OCI-LY7 (cell line): ENCODE results near the genes SEC14L3, DUSP18 and INPP5J.

DNA sequence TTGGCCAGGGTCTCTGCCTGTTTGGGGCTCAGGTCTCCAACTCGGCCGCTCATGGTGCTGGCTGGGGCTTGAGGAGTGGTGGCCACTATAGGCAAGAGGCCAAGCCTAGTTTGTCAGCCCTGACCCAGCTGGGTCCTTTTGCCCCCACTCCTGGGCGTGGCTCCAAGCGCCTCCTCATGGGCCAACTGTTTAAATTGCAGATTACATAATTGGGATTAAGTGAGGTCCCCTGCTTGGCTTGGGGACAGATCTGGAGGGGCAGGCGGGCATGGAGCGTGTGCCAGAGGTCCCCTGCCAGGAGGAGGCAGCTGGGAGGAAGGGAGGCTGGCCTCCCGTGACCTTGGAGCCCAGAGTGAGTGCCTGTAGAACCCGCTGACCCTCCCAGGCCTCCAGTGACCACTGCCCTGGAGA is at the start of gene SEC14L3:
Gene SEC14L3, minus strand, starts transcription at position 112 of the 411 bp plus-strand sequence.
- PRO-cap, result no peak
- RAMPAGE, long total RNA, result no peak

DNA sequence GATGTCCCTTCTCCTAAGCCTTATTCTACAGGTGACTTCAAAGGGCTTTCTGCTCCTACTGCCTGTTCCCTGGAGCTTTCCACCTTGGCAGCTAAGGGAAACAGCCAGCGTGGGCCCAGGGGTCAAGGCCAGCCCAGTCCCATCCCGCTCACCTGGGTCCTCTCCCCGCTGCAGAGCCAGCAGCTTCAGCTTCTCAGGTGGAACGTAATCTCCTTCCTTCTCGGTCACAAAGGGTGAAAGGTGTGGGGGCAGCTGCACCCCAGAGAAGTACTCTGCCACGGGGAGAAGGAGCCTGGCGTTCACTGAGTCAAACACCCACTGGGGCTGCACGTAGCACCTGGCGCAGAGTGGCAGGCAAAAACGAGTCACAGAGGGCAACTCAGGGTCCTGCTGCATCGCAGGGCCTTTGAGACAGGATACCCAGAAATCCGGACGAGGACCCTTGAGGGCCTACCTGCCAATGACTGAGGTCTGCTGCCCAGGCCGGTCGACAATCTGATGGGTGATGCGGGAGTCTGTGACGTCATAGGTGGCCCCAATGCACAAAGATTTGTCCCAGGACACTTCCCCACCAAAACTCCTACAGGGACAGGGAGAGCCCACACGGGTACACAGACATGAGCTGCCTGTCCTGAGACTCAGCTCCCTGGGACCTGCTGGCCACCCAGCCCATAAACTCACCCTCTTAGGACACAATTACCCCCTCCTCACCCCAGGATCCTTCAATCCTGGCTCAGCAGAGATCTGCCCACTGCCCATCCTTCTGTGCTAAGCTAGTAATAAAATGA is 5.3 kb upstream of the GAL3ST1 start:
- PRO-cap, result no peak
- RAMPAGE, long total RNA, result no peak

GRCh38 chr22:30667554-30668399 is at the start of gene DUSP18:
DUSP18 (minus strand) TSS chr22:30667875.
- PRO-cap, result bidirectional peak, plus-strand start at chr22:30667931, minus-strand start at chr22:30667875
- RAMPAGE, long total RNA, result start-site peak on the minus strand at chr22:30667852-30667868, 35 and 23 reads in 2 replicates

DNA sequence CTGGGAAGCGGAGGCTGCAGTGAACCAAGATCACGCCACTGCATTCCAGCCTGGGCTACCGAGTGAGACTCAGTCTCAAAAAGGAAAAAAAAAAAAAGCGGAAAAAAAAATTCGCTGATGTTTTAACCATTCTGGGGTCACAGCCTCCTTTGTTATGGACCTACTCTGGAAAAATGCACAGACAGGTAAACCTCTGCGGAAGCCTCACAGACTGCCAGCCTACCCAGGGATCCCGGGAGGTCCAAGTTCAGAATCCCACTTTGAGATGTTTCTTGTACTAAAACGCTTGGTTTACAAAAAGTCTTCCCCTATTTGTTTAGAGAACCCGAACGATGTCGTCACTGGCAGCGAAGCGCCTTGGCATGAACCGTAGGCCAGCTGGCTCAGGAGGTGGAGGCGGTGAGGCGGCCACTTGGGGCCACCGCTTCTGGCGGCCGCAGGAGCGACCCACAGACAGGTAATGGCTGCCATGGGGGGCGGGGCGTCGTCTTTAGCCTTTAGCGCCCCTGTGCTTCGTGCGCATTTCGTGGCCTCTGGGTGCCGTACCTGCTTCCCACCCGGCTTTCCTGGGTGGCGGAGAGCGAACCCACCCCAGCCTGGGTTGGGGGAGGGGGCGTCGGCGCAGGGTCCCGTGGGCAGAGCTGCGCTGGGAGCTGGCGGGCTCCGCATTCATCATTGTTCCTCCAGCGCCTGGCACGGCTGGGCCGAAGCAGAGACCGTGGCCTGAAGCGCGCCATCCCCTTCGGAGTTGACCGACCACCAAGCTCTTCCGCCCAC is 598 bp upstream of the OSBP2 start:
- PRO-cap, result no peak
- RAMPAGE, long total RNA, result no peak

DNA sequence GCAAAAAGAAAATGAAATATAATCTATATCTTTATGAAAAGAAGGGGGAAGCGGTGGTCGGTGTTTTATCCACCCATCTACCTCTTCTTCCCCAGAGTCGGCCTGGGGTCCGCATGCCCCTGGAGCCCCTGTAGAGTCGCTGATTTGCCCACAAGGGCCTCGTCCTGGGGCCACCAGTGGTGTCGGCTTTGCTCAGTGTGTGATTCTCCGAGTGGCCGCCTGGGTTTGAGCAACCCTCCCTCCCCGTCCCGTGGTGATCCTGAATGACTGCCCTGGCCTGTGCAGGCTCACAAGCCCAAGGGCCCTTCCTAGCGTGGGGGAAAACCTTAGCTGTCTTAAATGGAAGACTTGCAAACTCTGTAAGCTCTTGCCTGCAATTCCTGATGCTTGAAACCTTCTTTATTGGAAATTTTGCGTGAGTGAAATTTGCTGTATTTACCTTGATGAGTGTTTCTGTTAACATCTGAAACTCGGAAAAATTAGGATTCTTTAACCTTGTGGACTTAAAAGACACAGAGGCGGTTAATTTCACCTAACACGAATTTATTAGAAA is 128.4 kb downstream of the OSBP2 start:
- PRO-cap, result no peak
- RAMPAGE, long total RNA, result no peak

- PRO-cap, result no peak
- RAMPAGE, long total RNA, result no peak
Measured at GRCh38 chr22:30947007-30948261, 21.1 kb downstream of the MORC2 start.

- PRO-cap, result no peak
- RAMPAGE, long total RNA, result no peak
Measured at GRCh38 chr22:31098475-31099316, 8.7 kb downstream of the SELENOM start.

DNA sequence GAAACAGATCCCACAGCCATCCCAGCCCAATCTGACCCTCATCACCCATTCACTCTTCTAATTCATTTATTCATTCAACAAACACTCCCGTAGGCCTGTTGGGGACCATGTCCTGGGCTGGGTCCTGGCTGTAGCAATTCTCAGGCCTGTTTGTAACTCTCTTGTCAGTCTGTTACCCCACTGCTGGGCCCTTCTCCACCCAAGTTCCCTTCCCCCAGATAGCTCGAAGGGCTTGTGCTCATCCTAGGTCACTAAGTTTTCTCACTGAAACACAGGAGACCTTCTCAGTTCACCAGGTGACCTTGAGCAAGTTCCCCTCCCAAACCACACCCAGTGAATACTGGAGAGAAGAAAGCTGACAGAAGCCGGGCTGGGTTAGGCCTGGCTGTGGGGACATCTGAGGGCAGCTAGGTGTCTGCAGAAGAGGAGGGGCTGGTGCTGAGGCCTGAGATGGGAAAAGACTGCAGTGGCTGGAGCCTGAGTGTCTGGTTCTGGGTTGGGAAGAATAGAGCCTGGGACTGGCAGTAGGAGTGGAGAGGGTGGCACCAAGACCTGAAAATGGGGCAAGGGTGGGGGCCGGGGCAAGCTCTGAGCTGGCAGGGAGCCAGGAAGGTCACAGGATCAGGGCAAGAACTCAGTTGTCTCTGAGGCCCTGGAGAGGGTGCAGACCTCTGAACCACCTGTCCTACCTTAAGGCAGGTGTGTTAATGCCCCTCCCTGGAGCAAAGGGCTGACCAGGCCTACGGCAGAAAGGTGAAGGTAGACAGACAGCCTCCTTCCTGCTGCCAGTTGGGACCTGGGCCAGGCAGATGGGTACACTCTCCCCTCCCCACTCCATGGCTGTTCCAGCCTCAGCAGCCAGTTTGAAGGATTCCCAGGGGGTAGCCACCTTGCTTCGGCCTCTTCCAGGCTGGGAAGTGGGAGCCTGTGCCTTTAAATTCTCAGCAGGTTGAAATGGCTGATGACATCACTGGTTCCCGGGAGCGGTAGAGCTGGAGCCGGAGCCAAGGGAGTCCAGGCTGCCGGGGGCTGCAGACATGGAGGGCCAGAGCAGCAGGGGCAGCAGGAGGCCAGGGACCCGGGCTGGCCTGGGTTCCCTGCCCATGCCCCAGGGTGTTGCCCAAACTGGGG is at the start of gene INPP5J:
Gene INPP5J, plus strand, starts transcription at position 989 of the 1,131 bp plus-strand sequence.
- PRO-cap, result no peak
- RAMPAGE, long total RNA, result no peak

- PRO-cap, result no peak
- RAMPAGE, long total RNA, result no peak
Measured at GRCh38 chr22:31127180-31127726, 4.5 kb downstream of the INPP5J start.

GRCh38 chr22:31130796-31131318 is 8.1 kb downstream of the INPP5J start:
- PRO-cap, result no peak
- RAMPAGE, long total RNA, result no peak

GRCh38 chr22:31279804-31280982 is 12.1 kb downstream of the PIK3IP1 start:
- PRO-cap, result no peak
- RAMPAGE, long total RNA, result no peak

- PRO-cap, result no peak
- RAMPAGE, long total RNA, result no peak
Measured at GRCh38 chr22:31288205-31288897, 3.9 kb downstream of the PIK3IP1 start.

DNA sequence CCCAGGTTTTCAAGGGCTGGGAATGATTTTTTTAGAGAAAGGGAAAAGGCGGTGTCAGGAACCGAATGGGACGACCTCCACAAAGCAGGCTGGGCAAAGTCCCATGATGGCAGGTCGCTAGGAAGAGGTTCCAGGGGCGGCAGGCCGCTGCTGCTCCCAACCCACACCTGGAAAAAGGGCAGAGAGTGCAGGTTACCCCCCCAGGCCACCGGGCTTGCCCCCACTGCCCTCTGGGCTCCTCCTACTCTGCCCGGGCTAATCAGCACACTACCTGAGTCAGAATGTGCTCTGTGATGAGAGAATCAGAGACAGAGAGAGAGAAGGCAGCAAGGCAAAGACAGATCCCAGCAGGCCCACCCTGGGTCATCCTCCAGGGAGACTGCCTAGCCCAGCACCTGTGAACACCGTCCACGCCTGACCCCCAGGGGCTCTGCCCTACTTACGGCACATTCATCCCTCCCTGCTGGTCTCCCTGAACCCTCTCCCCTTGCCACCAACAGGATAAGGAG is 4.6 kb downstream of the PATZ1 start:
- PRO-cap, result no peak
- RAMPAGE, long total RNA, result no peak

DNA sequence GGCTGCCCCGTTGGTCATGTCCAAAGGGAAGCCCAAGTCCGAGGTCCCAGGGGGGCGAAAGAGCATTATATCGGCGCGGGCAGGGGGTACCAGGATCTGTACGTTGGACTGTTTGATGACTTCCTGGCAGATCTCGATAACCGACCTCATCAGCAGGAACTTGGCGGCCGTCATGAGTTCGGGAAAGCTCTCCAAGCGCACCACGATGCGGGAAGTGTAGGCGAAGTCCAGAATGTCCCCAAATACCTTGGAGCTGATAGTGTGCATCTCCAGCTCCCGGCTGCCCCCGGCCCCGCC is 1.2 kb downstream of the PATZ1 start:
- PRO-cap, result no peak
- RAMPAGE, long total RNA, result no peak

- PRO-cap, result no peak
- RAMPAGE, long total RNA, result no peak
Measured at GRCh38 chr22:31439434-31440145, 40.2 kb downstream of the DRG1 start.

GRCh38 chr22:31616750-31617346 is 45.2 kb downstream of the PISD start:
- PRO-cap, result no peak
- RAMPAGE, long total RNA, result no peak

GRCh38 chr22:31946067-31946787 is 1.9 kb downstream of the YWHAH start:
- PRO-cap, result no peak
- RAMPAGE, long total RNA, result no peak

DNA sequence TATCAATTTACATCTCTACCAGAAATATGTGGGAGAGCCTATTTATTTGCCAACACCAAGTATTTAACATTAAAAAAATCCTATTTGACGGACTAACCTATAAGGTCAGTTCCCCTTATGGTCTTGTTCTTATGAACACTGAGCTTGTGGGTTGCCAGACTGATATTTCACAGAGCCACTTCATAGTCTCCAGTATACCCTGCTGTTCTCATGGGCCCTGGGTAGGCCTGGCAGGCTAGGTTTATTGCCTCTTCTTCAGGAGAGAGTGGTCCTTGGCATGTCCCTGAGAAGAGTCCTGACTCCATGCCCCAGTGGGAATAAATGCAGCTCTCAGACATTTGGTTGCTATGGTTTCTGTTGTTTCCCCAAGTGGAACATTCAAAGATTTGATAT is 15.6 kb downstream of the SLC5A1 start:
- PRO-cap, result no peak
- RAMPAGE, long total RNA, result no peak

DNA sequence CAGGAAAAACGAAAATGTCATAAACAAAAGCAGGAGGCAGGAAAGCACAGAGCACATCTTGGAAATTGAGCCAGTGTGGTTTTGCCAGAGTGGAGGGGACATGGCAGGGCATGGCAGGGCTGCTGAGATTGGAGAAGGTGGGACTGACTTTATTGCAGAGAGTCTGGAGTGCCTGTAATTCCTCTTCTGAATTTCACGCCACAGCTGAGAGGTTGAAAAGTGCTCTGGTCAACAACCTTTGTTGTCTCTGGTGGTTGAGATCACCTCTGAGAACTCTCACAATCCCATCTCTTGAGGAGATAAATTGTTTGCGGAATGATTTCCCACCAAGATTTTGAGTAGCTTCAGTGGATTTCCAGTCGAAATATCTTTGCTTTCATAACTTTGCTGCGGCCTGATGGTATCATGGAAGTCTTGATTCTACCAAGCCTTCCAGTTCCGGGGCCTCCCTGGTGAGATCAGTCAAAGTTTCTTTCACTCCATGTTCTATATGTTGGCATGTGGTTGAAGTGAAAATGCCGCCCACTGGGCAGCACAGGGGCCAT is 16.5 kb downstream of the SLC5A1 start:
- PRO-cap, result no peak
- RAMPAGE, long total RNA, result no peak

DNA sequence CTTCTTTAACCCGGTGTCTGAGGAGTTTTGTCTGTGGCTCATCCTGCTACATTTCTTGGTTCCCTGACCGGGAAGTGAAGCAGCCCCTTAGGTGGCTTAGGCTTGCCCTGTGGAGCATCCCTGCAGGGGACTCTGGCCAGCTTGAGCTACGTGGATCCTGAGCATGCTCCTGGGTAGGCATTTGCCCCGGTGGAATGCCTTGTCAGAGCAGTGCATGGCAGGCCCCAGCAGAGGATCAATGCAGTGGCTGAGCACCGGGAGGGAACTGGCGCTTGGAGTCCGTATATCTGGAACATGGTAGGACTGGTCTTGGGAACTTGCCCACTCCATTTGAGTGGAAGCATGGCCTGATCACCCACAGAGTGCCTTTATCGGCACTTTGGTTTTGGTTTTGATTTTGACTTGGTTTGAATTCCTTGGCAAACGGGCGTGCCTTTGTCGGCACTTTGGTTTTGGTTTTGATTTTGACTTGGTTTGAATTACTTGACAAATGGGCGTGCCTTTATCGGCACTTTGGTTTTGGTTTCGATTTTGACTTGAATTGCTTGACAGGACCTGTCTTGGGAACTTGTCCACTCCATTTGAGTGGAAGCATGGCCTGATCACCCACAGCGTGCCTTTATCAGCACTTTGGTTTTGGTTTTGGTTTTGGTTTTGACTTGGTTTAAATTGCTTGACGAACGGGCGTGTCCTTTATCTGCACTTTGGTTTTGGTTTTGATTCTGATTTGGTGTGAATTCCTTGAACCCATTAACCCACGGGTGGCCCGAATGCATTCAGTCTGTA is 21.3 kb downstream of the C22orf42 start:
- PRO-cap, result no peak
- RAMPAGE, long total RNA, result no peak